SEM (cell line): ENCODE results near the genes DIP2B, TMPRSS12 and SLC11A2.

GRCh38 chr12:49909869-49910300 is 6.2 kb upstream of the FAIM2 start:
- PRO-cap = no peak

DNA sequence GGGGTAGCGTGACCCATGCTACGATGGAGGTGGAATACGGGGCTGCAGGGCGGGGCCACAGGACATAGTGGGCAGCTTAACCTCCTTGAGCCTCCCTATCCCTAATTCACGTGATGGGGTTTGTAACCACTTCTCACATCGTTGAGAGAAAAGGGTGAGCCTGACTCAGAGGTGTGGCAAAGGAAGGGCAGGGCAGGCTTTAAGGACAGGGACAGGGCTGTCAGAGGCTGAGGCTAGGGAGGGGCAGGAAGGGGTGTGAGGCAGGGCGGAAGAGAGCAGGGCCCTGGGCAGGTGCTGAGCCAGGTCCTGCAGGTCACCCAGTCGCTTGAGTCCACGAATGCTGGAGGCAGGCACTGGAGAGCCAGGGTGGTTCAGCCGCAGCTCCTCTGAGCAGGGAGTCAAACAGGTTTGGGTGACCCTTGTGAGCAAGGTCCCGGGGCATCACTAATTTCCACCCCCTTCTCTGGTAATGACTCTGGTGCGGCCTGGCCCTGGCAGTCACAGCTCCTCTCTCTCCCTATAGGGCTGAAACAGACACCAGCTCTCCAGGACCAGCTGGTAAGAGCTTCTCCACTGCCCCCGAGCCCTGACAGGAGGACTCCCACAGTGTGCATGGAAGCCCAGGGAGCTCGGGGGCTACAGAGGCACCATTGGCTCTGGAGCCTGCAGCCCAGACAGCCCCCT is 7.5 kb upstream of the AQP2 start:
- PRO-cap = no peak

DNA sequence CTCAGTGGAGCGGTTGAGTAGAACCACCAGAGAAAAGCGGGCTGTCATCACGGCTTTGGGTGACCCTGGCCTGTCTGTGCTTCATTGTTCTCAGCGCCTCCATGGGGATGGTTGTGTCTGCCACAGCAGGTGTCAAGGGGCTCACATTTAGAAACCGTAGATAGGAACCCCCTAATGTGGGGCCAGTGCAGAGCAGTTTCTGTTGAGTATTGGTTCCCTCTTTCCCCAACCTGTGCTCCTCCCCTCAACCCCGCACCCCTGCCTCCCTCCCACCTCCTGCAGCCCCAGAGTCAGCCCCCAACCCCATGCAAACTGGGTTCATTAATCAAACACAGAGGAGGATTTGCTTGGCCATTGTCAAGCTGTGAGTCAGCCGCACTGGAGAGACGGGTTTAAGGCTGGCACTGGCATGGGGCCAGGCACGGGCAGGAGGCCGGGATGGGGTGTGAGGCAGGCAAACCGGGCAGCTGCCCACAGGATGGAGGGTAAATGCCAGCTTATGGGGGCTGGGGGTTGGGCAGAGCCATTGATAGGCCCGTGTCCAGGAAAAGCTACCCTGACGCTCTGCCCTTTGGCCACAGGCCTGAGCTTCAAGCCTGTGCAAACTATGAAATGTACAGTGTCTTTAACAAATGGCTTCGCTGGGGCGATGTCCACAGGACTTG is 1.2 kb downstream of the AQP5 start:
- PRO-cap = no peak

DNA sequence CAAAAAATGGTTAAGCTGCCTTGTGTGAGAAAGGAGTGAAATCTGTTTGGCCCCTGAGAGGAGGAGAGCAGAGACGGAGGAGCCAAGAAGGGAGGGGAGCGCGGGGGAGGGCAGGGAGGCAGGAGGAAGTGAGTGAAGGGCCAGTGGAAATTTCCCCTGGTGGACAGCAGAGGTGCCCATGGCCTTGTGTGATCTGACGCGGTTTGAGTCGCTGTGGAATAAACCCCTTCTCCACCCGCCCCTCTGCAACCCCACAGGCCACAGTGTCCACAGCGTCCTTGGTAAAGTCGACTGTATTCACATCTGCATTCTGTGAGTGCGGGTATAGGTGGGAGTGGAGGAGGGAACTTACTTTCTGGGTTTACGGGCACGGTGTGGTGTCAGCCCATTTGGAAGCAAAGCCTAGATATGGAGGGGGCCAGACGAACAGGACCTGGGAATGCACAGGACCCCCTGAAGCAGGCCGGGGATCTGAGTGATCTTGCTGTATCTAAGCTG is 474 bp upstream of the AQP6 start:
- PRO-cap = no peak

DNA sequence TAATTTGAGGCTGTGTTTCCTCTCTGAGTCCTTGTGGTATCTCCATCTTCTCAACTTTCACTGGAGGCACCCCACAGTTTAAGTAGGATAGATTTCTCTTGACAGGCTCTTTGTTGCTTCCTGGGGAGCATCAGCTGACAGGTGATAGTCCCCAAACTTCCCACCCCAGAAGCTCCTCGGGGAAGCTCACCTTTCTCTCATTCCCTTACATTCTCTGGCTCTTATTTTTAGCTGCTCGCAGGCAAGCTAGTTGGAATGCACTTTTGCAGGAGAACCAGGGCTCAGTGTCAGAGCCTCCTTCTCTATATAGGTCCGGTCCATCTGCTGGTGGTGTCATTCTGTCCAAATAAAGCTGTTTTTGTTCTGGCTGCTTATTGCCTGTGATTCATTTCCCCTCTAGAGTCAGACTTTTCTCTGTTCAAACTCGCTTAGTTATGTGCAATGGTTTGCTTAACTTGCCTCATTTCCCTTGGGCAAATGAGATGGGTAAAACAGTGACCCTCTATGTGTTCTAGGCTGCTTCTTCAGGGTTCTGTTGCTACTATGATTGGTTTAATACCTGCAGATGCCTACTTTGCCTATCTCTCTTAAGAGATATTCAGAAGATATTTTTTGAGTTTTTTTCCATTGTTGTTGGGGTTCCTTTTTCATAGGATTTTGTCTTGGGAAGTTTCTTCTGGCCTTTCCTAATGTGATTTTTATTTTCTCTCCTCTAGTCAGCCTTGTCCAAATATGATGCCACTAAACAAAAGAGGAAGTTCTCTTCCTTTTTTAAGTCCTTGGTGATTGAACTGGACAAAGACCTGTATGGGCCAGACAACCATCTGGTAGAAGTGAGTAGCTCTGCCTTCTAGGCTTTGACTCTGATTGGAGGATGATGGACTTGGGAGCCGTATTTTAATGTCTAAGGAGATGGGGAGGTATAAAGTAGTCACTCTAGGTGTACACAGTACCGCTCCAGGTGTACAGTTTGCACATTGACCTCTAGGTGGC is 3.0 kb downstream of the SMARCD1 start:
- PRO-cap = no peak

DNA sequence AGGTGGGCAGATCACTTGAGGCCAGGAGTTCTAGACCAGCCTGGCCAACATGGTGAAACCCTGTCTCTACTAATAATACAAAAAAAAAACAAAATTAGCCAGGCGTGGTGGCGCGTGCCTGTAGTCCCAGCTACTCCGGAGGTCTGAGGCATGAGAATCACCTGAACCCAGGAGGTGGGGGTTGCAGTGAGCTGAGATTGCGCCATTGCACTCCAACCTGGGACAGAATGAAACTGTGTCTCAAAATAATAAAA is 8.3 kb downstream of the LIMA1 start:
- PRO-cap = no peak

DNA sequence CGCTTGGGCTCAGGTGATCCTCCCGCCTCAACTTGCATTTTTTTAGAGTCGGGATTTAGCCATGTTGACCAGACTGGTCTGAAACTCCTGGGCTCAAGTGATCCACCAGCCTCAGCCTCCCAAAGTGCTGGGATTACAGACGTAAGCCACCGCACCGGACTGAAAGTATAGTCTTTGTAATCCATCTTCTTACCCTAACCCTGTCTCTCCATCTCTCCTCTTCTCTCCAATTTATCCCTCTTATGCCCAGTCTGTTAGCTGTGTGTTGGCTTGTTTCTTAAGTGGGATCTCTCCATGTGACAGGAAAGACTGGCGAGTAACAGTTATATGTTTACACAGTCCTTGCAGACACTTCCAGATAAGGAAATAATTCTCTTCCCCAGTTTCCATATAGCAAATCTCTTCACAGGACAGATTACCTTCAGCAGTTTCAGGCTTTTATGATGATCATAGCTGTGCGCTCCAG is 16.1 kb upstream of the DIP2B start:
- PRO-cap = no peak

- PRO-cap = unidirectional peak, plus-strand start at chr12:50505111; bidirectional peak, plus-strand start at chr12:50505743, minus-strand start at chr12:50505467
These were observed at the start of gene DIP2B for GRCh38 chr12:50504911-50505896. Gene DIP2B (plus strand): TSS chr12:50504985.

DNA sequence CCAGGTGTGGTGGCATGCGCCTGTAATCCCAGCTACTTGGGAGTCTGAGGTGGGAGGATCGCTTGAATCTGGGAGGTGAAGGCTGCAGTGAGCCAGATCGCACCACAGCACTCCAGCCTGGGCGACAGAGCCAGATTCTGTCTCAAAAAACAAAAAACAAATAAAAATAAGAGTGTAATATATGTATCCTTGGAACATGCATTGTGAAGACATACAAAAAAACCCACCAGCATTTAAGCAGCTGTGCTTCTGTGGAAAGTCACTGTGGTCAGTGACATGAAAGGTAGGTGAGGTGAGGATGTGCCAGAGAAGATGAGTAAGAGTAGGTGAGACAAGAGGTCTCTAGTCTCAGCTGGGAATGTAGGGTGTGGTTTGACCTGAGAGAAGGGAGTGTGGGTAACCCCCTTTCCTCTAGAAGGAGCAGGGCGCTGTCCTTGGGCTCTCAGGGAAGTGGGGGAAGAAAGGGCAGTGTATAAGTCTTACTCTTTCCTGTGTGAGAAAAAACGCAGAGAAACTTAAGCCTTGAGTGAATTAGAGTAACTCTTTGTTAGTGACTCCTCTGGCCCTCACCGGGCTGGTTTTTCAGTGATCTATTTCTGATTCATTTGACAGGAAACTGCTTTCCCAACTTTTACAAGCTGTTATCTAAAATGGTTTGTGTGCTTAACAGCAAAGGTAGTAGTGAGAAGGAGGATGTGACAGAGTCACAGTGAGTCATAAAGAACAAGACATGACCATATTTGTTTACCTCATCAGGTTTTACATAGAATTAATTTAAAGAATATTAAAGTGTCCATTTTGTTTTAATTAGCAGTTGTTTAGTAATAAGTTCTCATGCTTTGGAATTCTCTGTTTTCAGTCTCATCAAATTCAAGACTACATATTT is 27.8 kb downstream of the DIP2B start:
- PRO-cap = no peak

- PRO-cap = no peak
These were observed 70.5 kb downstream of the DIP2B start for GRCh38 chr12:50575390-50575637.

- PRO-cap = no peak
These were observed 92.7 kb downstream of the DIP2B start for GRCh38 chr12:50597405-50597904.

GRCh38 chr12:50660026-50660440 is 103.9 kb upstream of the ATF1 start:
- PRO-cap = no peak

GRCh38 chr12:50752269-50752885 is 11.5 kb upstream of the ATF1 start:
- PRO-cap = no peak

- PRO-cap = no peak
These were observed at the start of gene TMPRSS12 for GRCh38 chr12:50842455-50843274. Gene TMPRSS12 (plus strand): TSS chr12:50842926.

- PRO-cap = no peak
These were observed 1.1 kb upstream of the METTL7A start for GRCh38 chr12:50923731-50924195.

- PRO-cap = no peak
These were observed 3.7 kb downstream of the SLC11A2 start for GRCh38 chr12:51022395-51022919.

- PRO-cap = no peak
These were observed 2.7 kb downstream of the SLC11A2 start for GRCh38 chr12:51023375-51024061.

DNA sequence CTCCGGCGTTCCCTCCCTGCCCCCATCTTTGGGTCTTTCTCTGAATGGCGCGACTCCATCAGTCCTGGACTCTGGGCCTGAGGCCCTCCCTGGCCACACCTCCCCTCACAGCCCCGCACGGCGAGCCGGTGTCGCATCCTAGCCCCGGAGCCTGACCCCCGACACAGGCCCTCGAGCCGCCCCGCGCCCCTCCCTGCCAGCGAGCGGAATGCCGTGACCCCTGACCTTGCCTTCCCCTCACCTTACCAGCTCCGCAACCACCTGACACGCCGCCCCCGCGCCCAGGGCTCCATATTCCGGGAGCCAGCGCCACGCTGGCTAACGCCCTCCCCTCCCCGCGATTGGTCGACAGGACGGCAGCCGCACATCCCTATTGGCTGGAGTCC is at the start of gene SLC11A2:
TSS of gene SLC11A2 (minus strand) at position 316 of the 386 bp plus-strand sequence.
- PRO-cap = bidirectional peak, plus-strand start outside the sequence, minus-strand start at position 312 of the sequence

DNA sequence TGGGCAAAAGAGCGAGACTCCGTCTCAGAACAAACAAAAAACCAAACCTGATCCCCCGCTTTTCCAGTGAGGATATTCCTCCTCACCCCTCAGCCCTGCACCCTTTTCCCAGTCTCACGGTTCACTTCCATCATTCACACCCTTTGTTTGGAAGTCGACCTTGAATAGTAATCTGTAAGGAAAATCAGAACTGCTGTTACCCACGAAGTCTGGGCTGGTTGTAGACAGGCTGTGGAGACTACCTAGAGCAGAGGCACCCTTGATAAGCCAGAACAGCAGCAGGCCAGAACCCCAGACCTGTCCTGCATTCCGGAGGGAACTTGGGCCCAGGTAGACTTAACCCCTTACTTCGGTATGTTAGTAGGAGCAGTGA is 1.1 kb downstream of the DAZAP2 start:
- PRO-cap = no peak

DNA sequence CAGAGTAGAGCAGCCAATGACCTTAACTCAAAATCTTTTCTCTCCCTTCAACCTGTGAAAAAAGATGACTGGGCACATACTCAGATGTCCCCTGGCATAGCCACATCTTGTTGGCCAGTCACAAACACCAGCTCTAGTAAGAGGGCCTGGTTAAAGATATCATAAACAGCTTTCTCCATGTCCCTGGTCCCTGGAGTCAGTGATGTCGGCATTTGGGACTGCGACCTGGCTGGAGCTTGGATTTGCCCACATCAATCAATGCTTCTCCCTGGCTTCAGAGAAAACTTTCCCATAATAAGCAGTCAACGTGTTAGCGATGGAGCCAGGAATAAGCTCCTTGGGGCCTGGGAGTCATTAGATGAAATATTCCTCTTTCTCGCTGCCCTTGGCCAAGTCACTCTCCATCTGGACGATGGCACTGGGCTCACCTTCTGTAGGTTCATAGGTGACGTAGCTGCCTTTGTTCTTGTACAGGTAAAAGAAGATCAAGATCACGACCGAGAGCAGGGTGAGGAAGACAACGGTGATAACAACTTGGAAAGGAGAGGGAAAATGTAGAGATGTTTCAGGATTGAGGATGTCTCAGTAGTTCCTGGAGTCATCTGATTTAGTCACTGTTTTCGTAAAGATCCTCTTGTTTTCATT is 7.1 kb downstream of the DAZAP2 start:
- PRO-cap = no peak